Diencephalon (tissue), 2 donors: ENCODE measurements around a stretch of chr5.

DNA sequence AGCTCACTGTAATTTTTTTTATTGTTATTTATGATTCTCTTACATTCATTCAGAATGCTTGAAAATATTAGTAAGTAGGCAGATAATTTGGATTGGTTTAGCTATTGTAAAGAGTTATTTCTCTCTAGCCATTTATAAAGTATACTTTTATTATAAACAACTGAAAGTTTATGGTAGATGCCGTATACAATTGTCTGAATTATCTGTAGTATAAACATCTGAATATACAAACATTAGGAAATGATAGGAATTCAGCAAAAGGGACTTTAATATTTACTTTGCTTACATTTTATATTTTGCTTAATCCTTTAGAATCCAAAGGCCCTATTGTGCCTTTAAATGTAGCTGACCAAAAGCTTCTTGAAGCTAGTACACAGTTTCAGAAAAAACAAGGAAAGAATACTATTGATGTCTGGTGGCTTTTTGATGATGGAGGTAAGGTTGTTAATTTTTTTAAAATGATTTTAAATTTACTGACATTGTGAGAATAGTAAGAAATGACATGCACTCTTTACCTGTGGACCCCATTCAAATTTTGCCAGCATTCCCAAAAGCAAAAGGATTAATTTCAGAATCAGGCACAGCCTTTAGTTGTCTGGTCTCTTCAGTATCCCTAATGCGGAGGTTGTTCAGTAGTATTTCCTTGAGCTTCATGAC, 94.8 kb downstream of the SLC12A2 start:
- RAMPAGE, long total RNA: no peak

GRCh38 chr5:128537734-128538076, 340 bp downstream of the FBN2 start:
- RAMPAGE, long total RNA: no peak

GRCh38 chr5:130219745-130220217, 315.5 kb downstream of the CHSY3 start:
- RAMPAGE, long total RNA: no peak

- RAMPAGE, long total RNA: no peak
Observed at GRCh38 chr5:130908003-130908582, 257.0 kb downstream of the HINT1 start.

- RAMPAGE, long total RNA: no peak
Observed at GRCh38 chr5:131164084-131165139, 644 bp downstream of the HINT1 start.

DNA sequence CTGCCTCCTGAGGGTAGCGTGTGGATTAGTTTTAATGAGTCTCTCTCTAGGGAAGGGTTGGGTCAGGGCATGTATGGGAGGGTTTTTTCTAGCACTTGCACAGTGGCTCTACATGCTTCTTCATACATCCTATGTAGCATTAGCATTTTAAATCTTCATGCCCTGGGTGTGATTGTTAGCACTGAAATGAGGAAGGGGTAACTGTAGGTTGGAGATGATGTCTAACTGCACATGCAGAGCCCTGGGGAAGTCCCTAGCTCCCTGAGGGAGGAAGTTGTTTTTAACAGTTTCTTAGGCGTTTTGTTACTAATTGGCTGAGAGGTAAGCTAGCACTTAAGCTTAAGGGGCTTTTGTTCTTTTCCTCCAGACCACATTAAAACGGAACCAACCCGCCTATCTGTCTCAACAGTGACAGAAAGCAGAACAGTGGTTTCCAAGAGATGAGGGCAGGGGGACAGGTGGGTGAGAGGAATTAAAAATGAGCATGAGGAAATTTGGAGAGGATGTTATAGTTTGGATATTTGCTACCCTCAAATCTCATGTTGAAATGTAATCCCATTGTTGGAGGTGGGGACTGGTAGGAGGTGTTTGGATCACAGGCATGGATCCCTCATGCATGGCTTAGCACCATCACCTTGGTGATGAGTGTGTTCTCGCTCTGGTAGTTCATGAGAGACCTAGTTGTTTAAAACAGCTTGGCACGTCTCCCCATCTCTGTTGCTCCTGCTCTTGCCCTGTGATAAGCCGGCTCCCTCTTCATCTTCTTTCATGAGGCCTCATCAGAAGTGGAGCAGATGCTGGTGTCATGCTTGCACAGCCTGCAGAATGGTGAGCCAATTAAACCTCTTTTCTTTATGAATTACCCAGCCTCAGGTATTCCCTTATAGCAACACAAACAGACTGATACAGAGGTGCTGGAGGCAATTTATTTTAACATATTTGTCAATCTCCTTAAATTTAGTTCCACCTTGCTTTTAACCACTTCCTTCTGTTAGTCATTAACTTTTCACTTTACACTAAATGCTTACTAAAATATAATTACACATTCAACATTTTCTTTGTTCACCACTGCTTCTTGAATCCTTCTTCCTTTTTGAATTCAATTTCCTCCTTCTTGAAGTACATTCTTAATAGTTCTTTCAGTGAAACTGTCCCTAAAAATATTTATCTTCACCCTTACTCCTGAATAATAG, 39.0 kb downstream of the LYRM7 start:
- RAMPAGE, long total RNA: no peak

GRCh38 chr5:131212478-131213025, 41.8 kb downstream of the LYRM7 start:
- RAMPAGE, long total RNA: no peak

- RAMPAGE, long total RNA: no peak
Observed at GRCh38 chr5:131223862-131224337, 40.0 kb upstream of the CDC42SE2 start.

DNA sequence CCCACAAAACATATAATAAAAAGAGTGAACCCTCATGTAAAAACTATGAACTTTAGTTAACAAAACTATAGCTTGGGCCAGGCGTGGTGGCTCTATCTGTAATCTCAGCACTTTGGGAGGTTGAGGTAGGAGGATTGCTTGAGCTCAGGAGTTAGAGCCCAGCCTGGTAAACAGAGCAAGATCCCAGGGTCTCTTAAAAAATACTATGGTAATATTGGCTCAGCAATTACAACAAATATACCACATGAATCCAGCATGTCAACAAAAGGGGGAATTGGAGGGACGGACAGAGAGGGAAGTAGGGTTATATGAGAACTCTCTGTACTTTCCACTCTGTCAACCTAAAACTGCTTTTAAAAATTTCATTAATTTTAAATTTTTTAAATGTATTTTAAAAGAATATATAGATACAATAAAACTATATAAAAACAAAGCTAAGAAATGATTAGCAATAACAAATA, 13.1 kb upstream of the CDC42SE2 start:
- RAMPAGE, long total RNA: no peak

DNA sequence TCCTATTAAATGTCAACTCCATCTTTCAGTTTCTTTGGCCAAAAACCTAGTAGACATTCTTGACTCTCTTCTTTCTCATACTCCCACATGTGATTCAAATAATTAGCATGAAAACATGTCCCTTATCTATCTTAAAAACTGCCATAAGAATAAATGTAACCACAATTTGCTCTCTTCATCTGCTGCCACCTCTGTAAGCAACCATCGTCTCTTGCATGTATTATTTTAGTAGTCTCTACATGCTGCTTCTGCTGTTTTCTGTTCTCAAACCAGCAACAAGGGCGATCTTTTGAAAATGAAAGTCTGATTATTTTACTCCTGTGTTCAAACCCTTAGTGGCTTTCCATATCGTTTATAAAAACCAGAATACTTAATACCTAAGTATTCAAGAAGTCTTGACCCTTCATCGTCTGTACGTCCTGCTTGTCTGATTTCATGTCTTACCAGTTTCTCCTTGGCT, 10.5 kb downstream of the CDC42SE2 start:
- RAMPAGE, long total RNA: no peak

GRCh38 chr5:131303419-131303937, 39.6 kb downstream of the CDC42SE2 start:
- RAMPAGE, long total RNA: no peak

- RAMPAGE, long total RNA: no peak
Observed at GRCh38 chr5:131348512-131349046, 84.7 kb downstream of the CDC42SE2 start.

- RAMPAGE, long total RNA: no peak
Observed at GRCh38 chr5:131359087-131359647, 95.3 kb downstream of the CDC42SE2 start.

DNA sequence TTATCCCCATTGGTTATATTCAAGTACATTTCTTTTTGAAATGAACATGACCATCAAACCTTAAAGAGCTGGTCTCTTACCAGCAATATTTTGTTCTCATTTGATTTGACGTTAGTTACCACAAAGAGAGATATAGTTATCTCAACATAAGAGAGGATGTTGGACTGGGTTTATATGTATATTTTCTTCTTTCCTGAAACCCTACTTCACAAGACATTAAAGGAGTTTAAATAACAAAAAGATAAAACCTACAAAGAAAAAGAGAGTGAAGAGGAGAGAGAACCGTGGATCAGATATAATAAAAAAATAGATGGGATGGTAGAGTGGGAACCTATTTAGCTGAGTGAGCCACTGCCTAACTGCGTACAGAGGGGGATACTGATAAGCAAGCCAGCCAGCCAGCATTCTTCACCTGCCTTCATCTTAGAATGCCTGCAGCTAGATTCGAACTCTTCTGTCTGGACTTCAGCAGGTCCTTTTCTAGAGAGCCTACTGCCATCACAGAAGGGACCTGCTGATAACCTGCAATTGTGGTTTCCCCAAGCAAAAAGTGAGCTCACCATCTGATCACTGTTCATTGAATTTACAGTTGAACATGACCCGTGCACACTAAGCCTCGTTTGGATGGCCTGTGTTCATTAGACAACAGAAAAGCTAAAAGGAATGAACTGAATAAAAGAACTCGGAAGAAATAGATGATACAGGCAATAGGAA, 109.3 kb downstream of the CDC42SE2 start:
- RAMPAGE, long total RNA: no peak

DNA sequence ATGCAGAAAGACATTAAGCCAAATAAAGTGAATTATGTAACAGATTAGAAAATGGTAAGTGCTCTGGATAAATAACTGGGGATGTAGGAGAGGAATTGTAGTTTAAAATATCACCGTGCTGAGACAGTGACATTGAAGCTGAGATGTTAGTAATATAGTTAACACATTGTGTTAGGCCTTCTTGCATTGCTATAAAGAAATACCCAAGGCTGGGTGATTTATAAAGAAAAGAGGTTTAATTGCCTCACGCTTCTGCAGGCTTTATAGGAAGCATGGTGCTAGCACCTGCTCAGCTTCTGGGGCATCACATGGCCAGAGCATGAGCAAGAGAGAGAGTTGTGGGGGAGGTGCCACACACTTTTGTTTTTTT, 134.9 kb downstream of the CDC42SE2 start:
- RAMPAGE, long total RNA: no peak

DNA sequence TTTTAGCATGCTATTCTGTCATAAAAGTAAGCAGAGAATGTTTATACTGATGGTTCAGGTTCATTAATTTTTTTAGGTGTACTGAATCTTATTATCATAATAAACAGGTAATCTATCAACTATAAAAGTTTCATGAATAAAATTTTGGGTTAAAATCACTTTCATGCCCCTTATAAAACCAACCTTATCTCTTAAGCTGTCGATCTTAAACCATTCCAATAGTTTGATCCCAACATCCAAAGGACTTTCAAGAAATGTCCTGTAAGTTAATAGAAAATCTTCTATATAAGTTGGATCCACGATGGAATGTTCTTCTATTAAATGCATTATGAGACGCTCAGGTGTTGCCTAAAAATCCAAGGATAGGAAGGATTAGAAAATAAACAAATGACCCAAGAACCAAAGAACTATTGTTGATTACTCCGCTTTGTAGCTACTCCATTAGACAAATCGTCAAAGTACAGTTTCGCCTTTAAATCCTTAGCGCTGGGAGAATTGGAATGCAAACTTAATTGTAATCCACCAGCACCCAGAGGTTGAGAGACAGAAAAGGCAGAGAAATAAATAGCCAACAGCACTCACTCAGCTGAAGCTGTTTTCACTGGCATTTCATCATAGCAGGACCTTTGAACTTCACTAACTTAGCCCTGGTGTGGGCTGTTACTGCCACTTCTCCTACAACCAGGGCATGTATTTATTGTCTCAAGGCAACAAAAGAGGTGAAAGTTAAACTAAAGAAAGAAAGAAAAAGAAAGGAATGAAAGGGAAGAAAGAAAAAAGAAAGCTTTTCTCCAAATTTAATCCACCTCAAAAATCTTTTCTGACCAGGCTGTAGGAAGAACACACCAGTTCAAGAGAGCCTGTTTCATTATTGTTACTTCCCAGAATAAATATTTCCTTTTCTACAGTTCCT, 136.5 kb downstream of the RAPGEF6 start:
- RAMPAGE, long total RNA: no peak

DNA sequence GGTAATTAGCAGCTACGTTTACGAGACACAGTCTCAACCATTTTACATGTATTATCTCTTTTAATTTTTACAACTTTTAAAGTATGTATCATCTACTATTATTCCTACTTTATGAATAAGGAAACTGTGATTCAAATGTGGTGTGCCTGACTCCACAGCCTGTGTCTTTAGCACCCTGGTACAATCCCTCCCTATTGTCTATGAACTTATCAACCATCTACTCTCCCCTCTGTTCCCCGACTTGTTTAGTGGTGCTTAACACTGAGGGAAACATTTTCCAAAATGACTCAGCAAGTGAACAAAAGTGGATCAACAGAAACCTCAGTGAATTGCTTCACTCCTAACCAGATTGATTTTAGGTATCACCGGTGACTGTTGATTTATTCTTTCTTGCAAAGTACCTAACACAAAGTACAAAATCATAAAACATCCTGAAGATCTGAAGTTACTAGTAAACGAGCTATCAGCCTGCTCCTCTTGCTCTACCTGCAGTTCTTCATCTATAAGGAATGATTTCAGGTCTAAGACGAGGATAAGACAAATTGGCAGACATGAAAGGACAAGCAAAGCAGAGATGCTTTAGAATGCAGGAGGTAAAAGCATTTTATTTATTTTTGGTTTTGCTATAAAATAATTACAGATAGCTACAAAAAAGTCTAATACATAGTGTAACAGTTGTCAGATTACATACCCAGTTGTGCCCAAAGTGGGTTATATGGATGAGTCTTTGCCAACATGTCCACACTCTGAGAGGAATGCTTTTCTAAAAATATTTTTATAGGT, 42.2 kb upstream of the RAPGEF6 start:
- RAMPAGE, long total RNA: no peak

DNA sequence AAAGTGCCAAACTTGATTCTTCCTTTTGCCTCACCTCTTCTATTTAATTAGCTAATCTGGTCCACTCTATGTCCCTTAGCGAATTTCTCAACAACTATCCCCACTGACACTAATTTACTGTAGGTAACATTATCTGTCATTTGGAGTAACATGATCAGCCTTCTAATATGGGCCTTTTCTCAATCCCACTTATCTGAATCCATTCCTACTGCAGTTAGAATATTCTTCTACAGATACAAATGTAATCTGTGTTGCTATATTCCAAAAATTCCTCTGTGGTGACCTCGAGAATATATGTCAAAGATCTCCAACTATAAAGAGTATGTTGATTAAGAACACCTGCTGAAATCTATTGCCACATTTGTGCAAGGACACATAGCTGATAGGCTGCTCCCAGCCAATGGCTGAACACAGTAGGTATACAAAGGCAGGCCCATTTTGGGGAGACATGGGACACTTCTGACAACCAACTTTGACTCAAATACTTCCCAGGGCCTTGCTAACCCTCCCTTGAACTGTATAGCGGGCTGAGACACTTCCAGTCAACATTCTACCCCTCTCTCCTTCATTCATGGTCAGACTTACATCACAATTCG, 78.8 kb upstream of the RAPGEF6 start:
- RAMPAGE, long total RNA: no peak

DNA sequence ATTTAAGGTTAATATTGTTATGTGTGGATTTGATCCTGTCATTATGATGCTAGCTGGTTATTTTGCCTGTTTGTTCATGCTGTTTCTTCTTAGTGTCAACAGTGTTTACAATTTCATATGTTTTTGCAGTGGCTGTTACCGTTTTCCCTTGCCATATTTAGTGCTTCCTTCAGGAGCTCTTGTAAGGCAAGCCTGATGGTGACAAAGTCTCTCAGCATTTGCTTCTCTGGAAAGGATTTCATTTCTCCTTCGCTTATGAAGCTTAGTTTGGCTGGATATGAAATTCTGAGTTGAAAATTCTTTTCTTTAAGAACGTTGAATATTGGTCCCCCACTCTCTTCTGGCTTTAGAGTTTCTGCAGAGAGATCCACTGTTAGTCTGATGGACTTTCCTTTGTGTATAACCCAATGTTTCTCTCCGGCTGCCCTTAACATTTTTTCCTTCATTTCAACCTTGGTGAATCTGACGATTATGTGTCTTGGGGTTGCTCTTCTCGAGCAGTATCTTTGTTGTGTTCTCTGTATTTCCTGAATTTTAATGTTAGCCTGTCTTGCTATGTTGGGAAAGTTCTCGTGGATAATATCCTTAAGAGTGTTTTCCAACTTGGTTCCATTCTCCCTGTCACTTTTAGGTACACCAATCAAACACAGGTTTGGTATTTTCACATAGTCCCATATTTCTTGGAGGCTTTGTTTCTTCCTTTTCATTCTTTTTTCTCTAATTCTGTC, 69.0 kb downstream of the FNIP1 start:
- RAMPAGE, long total RNA: no peak

DNA sequence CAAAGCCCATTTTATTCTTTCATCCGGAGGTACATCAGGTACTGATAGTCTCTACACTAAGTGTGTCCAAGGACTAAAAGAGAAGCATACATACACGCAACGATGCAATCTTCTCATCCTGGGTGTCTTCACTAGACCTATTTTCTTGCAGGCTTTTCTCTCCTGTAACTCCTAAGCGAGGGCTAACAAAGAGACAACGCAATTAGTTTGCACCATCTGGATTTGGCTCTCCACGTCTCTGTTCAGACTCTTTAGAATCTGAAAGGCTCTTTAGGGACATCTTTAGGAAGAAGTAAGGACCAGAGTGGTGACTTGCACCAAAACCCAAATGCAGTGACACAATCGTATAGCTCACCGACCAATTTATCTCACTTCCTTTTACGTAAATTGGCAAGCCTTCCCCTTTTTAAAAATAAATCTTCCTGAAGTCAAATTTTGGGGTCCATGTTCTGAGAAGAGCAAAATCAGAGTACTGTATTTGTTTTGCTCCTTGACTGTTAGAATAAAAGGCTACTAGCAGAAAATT, 829 bp downstream of the MEIKIN start:
- RAMPAGE, long total RNA: no peak